ENCODE data around the gene CD80.

GRCh38 chr3:114684834-114685602, 391.2 kb downstream of the TIGIT start:
- PRO-cap, result no peak
CAGE:
- cytosol, long polyA minus RNA, result no peak
- cytosol, long polyA plus RNA, result no peak
- long polyA plus RNA, result no peak
- nucleus, long polyA minus RNA, result no peak
- nucleus, long polyA plus RNA, result no peak

DNA sequence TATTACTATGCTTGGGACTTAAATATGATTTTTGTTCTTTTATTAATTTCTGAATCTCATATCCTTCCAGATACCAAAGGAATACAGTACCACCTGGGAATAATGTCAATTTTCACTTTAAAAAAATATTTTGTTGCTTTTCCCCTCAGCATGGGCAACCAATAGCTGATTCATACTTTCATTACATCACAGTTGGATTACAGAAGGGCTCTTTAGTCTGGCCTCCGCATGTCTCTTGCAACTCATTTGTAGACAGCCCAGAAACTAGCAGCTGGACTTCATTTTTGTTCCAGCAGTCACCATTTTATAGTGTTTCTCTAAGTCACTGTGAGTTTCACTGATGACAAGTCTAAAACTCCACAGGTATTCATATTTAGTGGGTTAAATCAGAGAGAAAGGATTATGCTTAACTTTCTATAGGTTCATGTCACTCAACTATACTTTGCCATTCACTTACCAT, 390.2 kb downstream of the ZBTB20 start:
- PRO-cap, result no peak
CAGE:
- cytosol, long polyA minus RNA, result no peak
- cytosol, long polyA plus RNA, result no peak
- long polyA plus RNA, result no peak
- nucleus, long polyA minus RNA, result no peak
- nucleus, long polyA plus RNA, result no peak

DNA sequence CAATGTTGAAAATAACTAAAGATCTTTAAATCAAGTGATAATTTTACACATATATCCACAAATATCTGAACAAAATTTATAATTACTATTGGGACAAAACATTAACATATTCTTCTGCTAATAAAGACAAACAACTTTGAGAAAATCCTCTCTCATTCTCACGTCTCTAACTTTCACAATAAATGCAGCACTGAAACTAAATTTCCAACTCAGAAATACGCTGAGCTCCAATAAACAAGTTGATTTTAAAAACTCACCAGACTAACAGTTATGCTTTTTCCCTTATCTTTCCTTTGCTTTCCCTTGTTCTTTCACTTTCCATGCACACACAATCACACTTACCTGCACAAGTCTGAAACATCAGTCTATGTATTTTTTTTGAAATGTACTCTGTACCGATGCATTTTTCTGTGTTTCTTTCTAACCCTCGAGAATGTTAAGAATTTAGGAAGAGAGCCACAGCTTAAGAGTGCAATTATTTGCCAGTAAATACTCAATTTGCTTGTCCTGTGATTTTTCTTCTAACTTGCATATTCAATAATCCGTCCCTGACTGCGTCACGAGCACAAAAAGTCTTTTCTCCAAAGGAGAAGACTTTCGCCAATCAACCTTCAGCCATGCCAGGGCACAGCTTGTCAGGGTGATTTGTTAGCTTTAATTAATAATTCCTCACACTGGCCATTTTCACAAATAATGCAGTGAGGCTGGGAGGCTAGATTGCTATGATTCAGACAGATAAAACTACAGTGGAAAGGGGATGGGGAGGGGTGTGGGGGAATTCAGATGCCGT, 388.3 kb downstream of the ZBTB20 start:
- PRO-cap, result no peak
CAGE:
- cytosol, long polyA minus RNA, result no peak
- cytosol, long polyA plus RNA, result no peak
- long polyA plus RNA, result no peak
- nucleus, long polyA minus RNA, result no peak
- nucleus, long polyA plus RNA, result no peak

DNA sequence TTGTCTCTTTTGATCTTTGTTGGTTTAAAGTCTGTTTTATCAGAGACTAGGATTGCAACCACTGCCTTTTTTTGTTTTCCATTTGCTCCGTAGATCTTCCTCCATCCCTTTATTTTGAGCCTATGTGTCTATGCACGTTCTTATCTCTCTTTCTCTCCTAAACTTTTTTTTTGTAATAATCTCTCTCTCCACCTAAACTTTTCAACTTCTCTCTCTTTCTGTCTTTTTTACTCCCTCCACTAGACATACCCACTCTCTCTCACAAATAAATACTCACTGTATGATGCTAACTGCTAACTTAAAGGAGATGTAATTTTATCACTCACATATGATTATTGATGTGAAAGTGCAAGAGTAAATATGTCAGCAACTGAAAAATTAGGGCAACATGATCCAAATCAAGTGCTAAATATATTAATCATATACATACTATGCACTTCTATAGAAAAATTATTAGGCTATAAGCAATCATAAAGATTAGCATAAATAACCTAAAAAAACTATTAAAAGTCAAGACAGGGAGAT, 155.2 kb downstream of the ZBTB20 start:
- PRO-cap, result no peak
CAGE:
- cytosol, long polyA minus RNA, result no peak
- cytosol, long polyA plus RNA, result no peak
- long polyA plus RNA, result no peak
- nucleus, long polyA minus RNA, result no peak
- nucleus, long polyA plus RNA, result no peak

DNA sequence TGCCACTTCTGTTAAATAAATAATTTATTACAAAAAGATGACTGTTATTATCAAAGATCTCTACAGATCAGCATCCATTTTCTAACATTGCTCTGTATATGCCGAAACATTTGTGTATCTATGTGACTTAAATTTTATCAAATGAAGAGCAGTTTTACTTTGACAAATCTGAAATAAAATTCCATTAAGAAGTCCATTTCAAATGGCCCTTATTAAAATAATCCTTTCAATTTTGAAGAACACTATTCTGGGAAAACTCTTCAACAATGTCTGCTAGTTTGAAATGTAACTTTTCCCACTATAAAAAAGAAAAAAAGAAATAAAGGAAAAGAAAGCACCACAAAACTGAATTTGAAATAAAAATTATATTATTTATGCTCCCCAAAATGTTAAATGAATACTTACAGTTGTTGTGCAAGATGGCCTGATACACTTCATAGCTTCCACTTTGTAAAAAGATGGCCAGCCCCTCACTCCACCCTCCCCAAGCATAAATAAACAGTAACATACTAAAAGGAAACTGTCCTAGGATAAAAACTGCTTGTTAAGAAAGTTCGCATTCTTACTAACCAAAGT, 48.1 kb downstream of the ZBTB20 start:
- PRO-cap, result no peak
CAGE:
- cytosol, long polyA minus RNA, result no peak
- cytosol, long polyA plus RNA, result no peak
- long polyA plus RNA, result no peak
- nucleus, long polyA minus RNA, result no peak
- nucleus, long polyA plus RNA, result start-site peak on the minus strand centred at position 340 of the sequence, 88 bp wide, 77 and 39 reads in 2 replicates

GRCh38 chr3:115657866-115658701, 34.8 kb downstream of the GAP43 start:
- PRO-cap, result bidirectional peak, plus-strand start at chr3:115658576, minus-strand start at chr3:115658465
CAGE:
- cytosol, long polyA minus RNA, result no peak
- cytosol, long polyA plus RNA, result no peak
- long polyA plus RNA, result no peak
- nucleus, long polyA minus RNA, result no peak
- nucleus, long polyA plus RNA, result no peak

GRCh38 chr3:117505213-117505444, 1059.8 kb upstream of the LSAMP start:
- PRO-cap, result no peak
CAGE:
- cytosol, long polyA minus RNA, result no peak
- cytosol, long polyA plus RNA, result no peak
- long polyA plus RNA, result no peak
- nucleus, long polyA minus RNA, result no peak
- nucleus, long polyA plus RNA, result no peak

DNA sequence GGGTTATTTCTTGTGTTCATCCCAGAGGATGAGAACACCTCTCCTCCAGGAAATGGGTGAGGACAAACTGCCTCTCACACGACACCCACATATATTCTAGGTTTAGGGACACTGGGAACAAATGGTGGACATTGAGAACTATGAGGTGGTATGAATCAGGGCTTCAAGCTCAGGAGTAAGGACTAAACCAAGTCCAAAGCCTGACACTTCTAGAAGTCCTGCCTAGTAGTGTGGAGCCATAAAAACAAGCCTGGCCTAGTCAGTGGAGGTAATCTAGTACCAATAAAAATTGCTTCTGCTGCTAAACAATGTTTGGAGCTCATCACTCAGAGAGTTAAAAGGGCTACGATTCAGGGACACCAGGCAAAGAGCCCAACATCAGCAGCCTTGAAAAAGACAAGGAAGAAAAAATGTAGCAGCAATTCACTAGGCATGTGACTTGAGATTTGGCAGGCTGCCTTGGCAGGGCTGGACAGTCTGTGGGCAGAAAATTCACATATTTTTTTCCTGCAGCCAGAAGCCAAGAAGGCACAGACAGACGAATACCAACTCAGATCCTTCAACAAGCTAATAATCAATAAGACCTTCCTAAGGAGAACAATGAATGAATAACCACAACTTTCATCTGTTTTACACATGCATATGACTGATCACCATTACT, 47.3 kb downstream of the IGSF11 start:
- PRO-cap, result no peak
CAGE:
- cytosol, long polyA minus RNA, result no peak
- cytosol, long polyA plus RNA, result no peak
- long polyA plus RNA, result no peak
- nucleus, long polyA minus RNA, result no peak
- nucleus, long polyA plus RNA, result no peak

DNA sequence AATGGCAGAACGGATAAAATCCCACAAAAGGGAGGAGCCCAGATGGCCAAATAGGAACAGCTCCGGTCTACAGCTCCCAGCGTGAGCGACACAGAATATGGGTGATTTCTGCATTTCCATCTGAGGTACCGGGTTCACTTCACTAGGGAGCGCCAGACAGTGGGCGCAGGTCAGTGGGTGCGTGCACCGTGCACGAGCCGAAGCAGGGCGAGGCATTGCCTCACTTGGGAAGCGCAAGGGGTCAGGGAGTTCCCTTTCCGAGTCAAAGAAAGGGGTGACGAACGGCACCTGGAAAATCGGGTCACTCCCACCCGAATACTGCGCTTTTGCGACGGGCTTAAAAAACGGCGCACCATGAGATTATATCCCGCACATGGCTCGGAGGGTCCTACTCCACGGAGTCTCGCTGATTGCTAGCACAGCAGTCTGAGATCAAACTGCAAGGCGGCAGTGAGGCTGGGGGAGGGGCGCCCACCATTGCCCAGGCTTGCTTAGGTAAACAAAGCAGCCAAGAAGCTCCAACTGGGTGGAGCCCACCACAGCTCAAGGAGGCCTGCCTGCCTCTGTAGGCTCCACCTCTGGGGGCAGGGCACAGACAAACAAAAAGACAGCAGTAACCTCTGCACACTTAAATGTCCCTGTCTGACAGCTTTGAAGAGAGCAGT, 10.6 kb upstream of the IGSF11 start:
- PRO-cap, result no peak
CAGE:
- cytosol, long polyA minus RNA, result no peak
- cytosol, long polyA plus RNA, result no peak
- long polyA plus RNA, result no peak
- nucleus, long polyA minus RNA, result no peak
- nucleus, long polyA plus RNA, result no peak

- PRO-cap, result no peak
CAGE:
- cytosol, long polyA minus RNA, result no peak
- cytosol, long polyA plus RNA, result no peak
- long polyA plus RNA, result no peak
- nucleus, long polyA minus RNA, result no peak
- nucleus, long polyA plus RNA, result no peak
These were observed 2.8 kb downstream of the UPK1B start for GRCh38 chr3:119175804-119176975.

DNA sequence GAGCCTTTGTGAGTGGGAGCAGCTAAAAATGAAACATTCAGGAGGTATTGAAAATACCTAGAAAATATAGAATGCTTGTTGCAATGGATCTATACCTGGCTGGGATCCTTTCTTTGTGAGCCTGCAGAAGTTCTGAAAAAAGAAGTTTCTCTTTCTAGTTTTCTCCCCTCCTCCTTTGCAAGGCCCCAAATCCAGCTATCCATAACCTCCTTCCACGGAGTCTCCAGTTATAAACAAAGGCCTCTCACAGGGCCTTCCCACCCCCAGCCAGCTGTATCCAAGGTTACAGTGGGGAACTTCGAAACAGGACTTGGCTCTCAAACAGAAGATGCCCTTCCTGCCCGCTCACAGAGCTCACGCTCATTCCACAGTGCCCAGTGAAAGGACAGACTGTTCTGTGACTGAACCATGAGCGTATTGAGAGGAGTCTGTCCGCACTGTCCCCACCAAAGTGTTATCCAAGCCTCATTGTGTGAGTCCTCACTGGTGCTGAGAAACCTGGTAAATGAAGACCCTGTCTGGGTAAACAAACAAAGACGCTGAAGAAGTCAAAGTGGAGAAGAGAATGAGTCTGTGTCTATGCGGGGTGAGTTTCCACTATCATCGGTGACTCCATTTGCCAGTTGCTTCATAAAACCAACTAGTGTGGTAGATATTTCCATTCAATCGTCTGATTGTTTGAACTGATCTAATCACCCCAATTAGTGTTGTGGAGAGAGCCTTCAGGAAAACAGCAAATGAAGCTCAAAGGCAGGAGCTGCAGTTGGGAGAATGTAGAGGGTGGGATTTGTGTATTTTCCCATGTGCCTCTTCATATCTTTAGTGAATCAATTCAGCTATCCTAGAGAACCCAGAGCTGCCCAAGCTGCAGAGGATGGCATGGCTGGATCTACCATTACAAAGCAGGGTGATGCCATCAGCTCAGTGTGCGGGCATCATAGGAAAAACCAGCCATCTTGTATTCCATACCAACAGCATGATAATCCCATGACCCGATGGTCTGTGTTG, 35.5 kb downstream of the ARHGAP31 start:
- PRO-cap, result no peak
CAGE:
- cytosol, long polyA minus RNA, result no peak
- cytosol, long polyA plus RNA, result no peak
- long polyA plus RNA, result no peak
- nucleus, long polyA minus RNA, result no peak
- nucleus, long polyA plus RNA, result no peak

GRCh38 chr3:119455635-119456321, 7.6 kb downstream of the TMEM39A start:
- PRO-cap, result no peak
CAGE:
- cytosol, long polyA minus RNA, result no peak
- cytosol, long polyA plus RNA, result no peak
- long polyA plus RNA, result no peak
- nucleus, long polyA minus RNA, result no peak
- nucleus, long polyA plus RNA, result no peak

DNA sequence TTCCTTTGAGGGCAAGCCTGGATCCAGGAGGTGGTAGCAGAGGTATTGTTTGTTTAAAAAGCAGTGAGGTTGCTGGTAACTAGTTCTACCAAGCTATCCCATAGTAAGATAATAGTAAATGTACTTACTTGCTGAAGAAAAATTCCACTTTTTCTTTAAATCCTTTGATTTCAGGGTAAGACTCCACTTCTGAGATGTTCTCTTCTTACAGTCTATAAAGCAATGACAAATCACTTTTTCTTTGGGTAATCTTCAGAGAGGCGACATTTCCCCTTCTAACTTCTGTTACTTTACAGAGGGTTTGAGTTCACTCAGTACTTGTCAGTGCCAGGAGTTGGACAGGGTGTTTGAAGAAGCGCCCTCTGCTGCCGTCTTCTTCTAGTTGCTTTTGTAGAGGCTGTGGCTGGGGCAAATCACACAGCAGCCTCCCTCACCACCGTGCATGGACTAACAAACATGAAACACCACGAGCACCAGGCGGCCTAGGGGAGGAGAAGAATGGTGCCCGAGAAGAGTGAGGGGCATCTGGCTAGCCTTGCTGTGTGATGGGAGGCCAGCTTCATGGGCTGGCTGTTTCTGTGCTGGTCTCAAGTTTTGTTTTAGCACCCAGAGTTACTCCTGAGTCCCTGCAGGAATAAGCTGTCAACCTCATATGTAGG, at the start of gene CD80:
TSS of gene CD80 (minus strand) at position 303 of the 659 bp plus-strand sequence.
- PRO-cap, result no peak
CAGE:
- cytosol, long polyA minus RNA, result no peak
- cytosol, long polyA plus RNA, result no peak
- long polyA plus RNA, result no peak
- nucleus, long polyA minus RNA, result no peak
- nucleus, long polyA plus RNA, result no peak

GRCh38 chr3:119570002-119570696, 9.1 kb upstream of the ADPRH start:
- PRO-cap, result no peak
CAGE:
- cytosol, long polyA minus RNA, result no peak
- cytosol, long polyA plus RNA, result no peak
- long polyA plus RNA, result no peak
- nucleus, long polyA minus RNA, result no peak
- nucleus, long polyA plus RNA, result no peak

- PRO-cap, result no peak
CAGE:
- cytosol, long polyA minus RNA, result no peak
- cytosol, long polyA plus RNA, result no peak
- long polyA plus RNA, result no peak
- nucleus, long polyA minus RNA, result no peak
- nucleus, long polyA plus RNA, result no peak
These were observed 525 bp downstream of the POPDC2 start for GRCh38 chr3:119659774-119660354.

DNA sequence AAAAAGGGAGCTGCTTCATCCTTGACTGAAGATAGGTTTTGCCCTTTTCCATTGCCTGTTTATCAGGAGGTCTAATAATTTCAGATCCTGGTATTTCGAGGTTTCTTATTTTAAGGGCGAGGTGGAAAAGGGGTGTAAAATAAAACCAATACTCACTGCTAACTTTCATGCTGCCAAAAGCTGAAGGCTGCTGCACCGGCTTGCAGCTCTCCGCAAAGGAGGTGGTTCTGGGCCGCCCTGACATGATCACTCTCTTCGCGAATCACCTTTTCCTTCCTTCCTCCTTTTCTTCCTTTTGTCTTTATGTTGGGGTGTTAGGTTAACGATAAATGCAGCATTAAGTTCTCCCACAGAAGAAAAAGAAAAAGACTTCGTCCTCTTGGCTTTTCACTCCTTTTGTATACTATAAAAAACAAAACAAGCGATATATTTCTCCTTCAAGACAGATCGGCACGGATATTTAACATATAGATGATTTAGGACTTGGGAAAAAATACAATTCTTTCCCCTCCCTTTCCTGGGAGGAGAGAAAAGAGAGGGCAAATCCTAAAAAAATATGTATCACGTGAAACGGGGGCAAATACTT, 963 bp downstream of the GSK3B start:
- PRO-cap, result no peak
CAGE:
- cytosol, long polyA minus RNA, result start-site peak on the minus strand centred at position 445 of the sequence, 149 bp wide, 143 reads
- cytosol, long polyA plus RNA, result start-site peak on the minus strand centred at position 377 of the sequence, 8 bp wide, 72 and 81 reads in 2 replicates; start-site peak on the minus strand centred at position 437 of the sequence, 9 bp wide, 33 and 33 reads in 2 replicates
- long polyA plus RNA, result no peak
- nucleus, long polyA minus RNA, result no peak
- nucleus, long polyA plus RNA, result no peak

- PRO-cap, result no peak
CAGE:
- cytosol, long polyA minus RNA, result no peak
- cytosol, long polyA plus RNA, result no peak
- long polyA plus RNA, result no peak
- nucleus, long polyA minus RNA, result no peak
- nucleus, long polyA plus RNA, result start-site peak on the minus strand at chr3:120395788-120395893, 228 and 159 reads in 2 replicates
These were observed 46.5 kb upstream of the LRRC58 start for GRCh38 chr3:120395600-120396159.

DNA sequence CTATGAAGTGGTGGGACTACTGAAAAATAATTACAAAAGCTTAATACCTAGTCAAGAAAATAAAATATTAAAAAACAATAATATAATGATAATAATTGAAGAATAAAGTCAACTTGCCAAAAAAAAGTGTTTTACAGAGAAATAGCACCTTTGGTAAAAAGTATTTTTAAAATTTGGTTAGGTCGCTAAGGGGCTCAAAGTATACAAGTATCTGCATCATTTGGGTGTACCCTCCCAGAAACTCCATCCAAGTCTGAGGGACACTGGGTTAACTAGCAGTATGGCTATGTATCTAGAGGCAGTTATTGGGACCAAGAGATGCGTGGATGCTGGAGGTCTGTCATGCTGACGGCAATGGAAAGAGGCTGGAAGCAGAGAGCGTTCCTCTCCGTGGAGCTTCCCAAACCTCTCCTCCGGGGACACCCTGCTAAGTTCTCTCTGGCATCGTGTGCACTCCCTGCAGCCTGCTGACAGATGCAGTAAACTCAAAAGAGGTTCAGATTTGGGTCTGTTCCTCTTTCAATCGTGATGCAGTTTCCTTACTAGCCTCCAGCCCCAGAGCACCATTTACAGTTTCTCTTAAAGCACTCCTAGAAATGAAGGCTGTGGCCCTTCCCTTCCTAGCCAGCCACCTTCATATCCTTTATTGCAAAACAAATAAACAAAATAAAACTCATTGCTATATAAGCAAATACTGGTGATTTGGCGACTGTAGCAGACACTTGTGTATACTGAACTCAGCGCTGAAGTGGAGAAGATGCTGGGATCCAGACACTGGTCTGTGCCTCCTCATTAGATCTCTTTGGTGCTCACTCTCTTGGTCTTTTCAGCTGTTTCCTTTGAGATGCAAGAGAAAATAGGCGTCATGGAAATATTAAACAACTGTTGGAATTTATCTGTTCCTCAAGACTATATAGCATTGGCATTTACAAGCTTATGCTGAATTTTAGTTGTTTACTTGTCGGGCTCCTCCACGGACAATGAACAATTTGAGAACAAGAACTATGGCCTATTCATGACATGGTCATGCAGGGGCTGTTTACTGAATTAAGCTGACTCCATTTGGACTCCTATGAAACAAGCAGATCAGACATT, 47.4 kb upstream of the LRRC58 start:
- PRO-cap, result no peak
CAGE:
- cytosol, long polyA minus RNA, result no peak
- cytosol, long polyA plus RNA, result no peak
- long polyA plus RNA, result no peak
- nucleus, long polyA minus RNA, result no peak
- nucleus, long polyA plus RNA, result no peak

GRCh38 chr3:120597148-120597585, 1.0 kb downstream of the NDUFB4 start:
- PRO-cap, result no peak
CAGE:
- cytosol, long polyA minus RNA, result no peak
- cytosol, long polyA plus RNA, result no peak
- long polyA plus RNA, result no peak
- nucleus, long polyA minus RNA, result no peak
- nucleus, long polyA plus RNA, result no peak

GRCh38 chr3:120680258-120680974, 1.6 kb downstream of the HGD start:
- PRO-cap, result no peak
CAGE:
- cytosol, long polyA minus RNA, result no peak
- cytosol, long polyA plus RNA, result no peak
- long polyA plus RNA, result no peak
- nucleus, long polyA minus RNA, result no peak
- nucleus, long polyA plus RNA, result no peak

Measured in endothelial cell of umbilical vein (primary cell).